ENCODE data around the genes PIANP and C12orf57.

DNA sequence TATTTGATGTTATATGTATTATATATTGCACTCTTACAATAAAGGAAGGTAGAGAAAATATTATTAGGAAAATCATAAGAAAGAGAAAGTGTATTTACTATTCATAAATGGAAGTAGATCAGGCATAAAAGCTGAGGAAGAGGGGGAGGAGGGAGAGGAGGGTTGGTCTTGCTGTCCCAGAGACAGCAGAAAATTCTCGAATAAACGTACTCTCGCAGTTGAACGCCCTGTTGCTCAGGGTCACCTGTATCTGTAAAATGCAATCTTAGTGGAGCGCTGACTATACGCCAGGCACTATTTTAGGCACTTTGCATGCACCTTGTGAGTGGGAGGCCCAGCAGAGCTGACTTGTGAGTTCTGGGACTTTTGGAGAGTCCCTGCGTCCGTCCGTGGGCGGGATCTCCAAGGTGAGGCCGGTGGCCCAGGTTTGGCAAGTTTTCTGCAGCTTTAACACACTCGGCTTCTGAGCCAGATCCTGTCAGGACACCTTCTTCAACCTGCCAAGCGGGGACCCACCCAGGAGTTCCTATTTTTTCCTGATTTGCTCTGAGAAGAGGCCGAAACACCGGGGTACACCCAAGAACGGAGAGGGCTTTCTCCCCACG is 32.5 kb upstream of the PLEKHG6 start:
- RRBS, result 0% methylated on average over 2 of the region's 17 CpGs

GRCh38 chr12:6309956-6310418 is 495 bp upstream of the PLEKHG6 start:
- RRBS, result 1% methylated on average over 10 of the region's 23 CpGs

- RRBS, result 94% methylated on average over 2 of the region's 21 CpGs
These were observed 8.6 kb downstream of the TNFRSF1A start for GRCh38 chr12:6333075-6333963.

GRCh38 chr12:6334944-6336078 is 6.6 kb downstream of the TNFRSF1A start:
- RRBS, result no CpG with 5 or more reads among the region's 23 CpGs

DNA sequence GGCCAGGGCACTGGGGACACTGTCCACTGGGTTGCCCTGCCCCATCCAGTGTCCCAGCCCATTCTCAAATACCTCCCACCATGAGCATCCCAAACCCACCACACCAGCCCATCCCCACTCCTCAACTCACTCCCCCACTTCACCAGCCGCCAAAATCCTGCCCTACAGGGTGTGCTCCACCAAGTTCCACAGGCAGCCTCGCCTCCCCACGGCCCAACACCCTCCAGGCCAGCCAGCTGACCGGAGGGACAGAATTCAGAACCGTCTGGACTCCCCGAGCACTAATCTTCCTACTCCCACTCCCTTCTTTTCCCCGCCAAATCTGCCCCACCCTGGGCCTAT is 773 bp downstream of the TNFRSF1A start:
- RRBS, result no CpG with 5 or more reads among the region's 7 CpGs

GRCh38 chr12:6500128-6500935 is 6.4 kb downstream of the NCAPD2 start:
- RRBS, result no CpG with 5 or more reads among the region's 4 CpGs

DNA sequence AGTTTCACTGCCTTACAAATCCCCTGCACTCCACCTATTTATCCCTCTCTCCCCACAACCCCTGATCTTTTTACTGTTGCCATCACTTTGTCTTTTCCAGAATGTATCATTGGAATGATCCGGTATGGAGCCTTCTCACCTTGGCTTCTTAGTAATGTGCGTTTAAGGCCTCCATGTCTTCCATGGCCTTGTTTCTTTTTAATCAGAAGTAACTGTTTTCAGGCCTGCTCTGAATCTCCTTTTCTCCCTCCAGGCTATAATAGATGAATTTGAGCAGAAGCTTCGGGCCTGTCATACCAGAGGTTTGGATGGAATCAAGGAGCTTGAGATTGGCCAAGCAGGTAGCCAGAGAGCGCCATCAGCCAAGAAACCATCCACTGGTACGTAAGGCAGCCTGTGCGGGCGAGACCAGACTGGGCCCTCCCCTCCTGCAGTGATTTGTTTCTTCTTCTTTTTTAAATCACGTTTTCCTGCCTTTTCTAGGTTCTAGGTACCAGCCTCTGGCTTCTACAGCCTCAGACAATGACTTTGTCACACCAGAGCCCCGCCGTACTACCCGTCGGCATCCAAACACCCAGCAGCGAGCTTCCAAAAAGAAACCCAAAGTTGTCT is 3.8 kb upstream of the GAPDH start:
- RRBS, result no CpG with 5 or more reads among the region's 13 CpGs

GRCh38 chr12:6547929-6548384 is 7.9 kb downstream of the IFFO1 start:
- RRBS, result no CpG with 5 or more reads among the region's 9 CpGs

- RRBS, result no CpG with 5 or more reads among the region's 17 CpGs
These were observed 6.2 kb downstream of the IFFO1 start for GRCh38 chr12:6549654-6550097.

DNA sequence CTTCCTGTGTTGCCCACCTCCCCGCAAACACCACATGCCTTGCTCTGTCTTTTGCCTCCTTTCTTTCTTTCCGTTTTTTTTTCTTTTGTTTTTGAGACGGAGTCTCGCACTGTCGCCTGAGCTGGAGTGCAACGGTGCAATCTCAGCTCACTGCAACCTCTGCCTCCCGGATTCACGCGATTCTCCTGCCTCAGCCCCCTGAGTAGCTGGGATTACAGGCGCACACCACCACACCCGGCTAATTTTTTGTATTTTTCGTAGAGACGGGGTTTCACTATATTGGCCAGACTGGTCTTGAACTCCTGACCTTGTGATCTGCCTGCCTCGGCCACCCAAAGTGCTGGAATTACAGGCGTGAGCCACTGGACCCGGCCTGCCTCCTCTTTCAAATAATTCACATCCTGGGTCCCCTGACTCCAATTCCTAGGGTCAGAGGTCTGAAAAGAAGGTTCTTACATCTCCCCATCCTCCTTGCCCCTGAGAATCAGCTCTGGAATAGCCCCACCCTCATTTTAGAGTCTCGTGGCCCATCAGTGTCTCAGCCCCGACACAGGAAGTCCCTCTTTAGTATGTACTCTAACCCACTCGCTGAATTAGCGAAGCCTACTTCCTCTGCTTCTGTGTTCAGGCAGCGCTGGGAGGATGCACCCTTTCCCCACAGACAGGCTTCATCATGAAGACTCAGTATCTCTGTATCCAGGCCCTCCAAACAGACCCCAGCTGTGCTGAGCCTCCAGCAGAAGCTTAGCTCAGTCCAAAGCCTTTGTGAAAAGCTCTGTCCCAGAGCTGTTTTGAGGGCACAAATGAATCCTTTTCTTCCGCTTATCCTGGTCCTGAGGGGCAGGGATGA is 3.6 kb downstream of the LPAR5 start:
- RRBS, result no CpG with 5 or more reads among the region's 22 CpGs

DNA sequence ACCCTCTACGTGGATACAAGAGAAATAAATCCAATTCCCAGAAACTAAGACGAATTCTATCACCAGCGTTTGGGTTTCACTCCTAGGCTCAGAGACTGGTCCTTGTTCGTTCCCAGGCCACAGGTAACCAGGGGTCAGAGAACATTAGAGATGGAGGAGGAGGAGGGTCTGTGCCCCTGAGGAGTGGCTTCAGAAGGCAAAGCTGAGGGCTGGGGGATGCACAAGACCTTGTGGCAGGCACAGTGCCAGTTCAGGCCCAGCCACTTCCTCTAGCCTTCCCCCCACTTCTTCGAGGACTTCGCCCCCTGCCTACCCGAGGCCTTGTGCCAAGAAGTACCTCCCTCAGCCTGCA is 809 bp downstream of the ZNF384 start:
- RRBS, result no CpG with 5 or more reads among the region's 7 CpGs

DNA sequence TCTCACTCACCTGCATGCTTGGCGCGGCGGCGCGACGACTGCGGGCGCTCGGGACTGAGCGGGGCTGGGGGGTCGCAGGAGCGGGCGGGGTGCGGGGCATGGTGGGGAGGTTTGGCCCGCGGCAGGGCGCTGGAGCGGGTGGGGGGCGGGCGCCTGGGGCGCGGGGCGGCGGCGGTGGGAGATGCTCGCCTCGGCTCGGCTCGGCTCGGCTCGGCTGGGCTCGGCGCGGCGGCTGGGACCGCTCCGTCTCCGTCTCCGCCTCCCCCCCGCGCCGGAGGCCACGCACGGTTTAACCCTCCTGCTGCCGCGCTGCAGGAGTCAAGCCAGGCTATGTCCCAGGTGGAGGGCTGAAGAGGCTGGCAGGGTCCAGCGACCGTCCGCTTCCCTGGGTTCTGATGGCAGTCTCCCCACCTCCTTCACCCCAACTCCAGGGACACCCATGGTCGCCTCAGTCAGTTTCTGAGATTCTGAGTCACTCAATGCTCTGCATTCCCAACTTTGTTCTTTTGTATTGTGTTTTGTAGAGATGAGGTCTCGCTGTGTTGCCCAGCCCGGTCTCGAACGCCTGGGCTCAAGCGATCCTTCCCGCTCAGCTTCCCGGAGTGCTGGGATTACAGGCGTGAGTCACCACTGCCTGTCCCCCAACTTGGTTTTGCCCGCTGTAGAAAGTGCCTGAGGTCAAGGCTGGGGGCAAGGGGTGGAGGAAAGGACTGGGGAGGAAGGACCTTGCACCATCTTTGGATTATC is at the start of gene PIANP:
Gene PIANP, minus strand, starts transcription at position 212 of the 747 bp plus-strand sequence.
- RRBS, result 12% methylated on average over 3 of the region's 59 CpGs

DNA sequence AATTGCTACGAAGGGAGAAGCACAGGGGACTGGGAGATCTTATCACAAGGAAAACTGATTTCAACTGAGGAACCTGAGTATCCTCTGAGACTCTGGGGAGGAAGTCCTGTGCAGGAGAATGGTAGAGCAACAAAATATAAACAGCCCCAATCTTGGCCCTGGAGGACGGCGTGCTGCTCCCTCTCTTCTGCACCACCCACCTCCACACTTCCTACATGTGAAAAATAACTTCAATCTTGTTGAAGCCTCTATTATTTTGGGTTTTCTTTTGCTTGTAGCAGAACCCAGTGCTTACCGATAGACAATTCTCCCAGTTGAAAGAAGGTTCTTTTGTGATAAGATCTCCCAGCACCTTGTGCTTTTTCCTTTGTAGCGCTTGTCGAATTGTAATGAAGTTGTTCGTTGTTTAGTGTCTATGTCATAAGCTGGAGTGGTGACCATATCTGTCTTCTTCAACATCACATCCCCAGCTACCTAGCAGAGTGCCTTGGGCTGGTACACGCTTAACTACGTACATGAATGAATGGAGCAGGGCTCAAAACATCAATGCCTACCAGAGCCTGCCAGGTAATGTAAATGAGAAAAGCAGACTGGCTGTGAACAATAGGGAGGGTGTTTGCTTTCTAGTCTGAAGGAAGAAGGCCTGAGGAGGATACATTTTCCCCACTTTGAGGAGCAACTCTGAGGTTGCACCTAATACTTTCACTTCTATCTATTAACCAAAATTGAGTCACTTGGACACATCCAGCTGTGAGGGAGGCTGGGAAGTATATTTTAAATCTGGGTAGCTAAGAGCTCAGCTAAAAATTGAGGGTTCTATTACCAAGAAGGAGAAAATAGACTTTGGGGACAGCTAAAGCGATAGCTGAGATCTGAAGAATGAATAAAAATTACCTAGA is 2.6 kb upstream of the CD4 start:
- RRBS, result no CpG with 5 or more reads among the region's 10 CpGs

DNA sequence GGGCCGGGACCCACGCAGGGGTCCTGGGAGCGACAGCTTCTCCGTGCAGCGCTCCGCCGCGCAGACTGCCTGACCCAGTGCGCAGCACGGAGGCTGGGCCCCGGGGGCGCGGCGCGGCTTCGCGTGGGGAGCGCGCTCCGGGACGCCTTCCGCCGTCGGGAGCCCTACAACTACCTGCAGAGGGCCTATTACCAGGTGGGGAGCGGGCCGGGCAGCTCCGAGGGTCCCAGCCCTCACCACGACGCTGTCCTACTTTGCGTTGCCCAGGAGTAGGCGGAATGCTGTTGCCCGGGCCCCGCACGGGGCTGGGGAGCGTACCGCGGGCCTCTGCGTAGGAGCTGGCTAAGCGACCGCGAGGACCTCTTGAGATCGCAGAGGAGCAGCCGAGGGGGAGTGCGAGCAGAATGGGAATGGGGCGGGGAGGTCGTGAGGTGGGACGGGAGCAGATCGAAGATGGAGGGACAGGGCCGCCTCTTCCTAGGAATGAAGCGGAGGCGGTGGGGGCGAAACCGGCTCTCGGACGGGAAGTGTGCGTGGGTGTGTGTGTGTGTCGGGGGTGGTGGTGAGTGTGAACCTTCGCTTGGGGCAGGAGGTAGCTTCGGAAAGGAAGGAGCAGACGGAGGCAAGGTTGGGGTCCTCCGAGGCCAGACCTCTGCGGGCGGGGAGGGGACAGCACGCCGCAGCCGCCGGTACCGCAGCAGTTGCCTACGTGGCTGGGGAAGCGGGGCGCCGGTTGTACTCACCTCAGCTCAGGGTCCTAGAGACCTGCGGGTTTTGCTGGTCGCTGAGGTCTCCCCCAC is 737 bp downstream of the P3H3 start:
- RRBS, result under 1% methylated on average over 22 of the region's 74 CpGs

GRCh38 chr12:6836721-6837715 is 3.7 kb upstream of the GNB3 start:
- RRBS, result 94% methylated on average over 9 of the region's 37 CpGs

DNA sequence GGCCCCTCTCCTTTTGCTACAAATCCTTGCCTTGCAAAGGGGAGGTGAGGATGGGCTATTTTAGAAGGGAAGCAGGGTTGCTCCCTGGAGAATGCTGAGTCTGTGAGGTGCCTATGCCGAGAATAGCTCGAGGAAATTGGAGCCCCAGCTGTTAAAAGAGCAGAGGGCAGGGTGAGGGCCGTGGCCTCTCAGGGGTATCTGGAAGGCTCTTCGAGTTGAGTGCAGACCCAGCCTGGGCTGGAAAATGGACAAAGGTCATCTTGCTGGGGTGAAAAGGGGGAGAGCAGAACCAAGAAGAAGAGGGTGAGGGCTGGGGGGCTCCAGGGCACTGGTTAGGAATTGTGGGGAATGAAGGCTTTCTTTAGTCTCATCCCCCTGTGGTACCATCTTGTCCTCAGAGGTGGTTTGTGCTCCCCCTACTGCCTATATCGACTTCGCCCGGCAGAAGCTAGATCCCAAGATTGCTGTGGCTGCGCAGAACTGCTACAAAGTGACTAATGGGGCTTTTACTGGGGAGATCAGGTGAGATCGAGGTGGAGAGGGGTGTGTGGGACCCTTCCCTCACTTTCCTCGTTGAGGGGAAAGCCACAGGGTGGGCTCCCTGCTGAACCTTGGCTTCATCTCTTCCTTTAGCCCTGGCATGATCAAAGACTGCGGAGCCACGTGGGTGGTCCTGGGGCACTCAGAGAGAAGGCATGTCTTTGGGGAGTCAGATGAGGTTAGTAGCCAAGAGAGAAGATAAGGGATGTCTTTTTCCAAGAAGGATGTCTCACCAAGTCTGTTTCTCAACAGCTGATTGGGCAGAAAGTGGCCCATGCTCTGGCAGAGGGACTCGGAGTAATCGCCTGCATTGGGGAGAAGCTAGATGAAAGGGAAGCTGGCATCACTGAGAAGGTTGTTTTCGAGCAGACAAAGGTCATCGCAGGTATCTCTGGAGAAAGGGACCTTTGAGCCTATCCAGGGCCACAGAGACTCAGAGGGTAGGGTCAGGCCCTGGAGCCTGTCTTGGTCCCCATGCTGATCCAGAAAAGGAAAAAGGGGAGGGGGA is 1.5 kb downstream of the TPI1 start:
- RRBS, result no CpG with 5 or more reads among the region's 16 CpGs

DNA sequence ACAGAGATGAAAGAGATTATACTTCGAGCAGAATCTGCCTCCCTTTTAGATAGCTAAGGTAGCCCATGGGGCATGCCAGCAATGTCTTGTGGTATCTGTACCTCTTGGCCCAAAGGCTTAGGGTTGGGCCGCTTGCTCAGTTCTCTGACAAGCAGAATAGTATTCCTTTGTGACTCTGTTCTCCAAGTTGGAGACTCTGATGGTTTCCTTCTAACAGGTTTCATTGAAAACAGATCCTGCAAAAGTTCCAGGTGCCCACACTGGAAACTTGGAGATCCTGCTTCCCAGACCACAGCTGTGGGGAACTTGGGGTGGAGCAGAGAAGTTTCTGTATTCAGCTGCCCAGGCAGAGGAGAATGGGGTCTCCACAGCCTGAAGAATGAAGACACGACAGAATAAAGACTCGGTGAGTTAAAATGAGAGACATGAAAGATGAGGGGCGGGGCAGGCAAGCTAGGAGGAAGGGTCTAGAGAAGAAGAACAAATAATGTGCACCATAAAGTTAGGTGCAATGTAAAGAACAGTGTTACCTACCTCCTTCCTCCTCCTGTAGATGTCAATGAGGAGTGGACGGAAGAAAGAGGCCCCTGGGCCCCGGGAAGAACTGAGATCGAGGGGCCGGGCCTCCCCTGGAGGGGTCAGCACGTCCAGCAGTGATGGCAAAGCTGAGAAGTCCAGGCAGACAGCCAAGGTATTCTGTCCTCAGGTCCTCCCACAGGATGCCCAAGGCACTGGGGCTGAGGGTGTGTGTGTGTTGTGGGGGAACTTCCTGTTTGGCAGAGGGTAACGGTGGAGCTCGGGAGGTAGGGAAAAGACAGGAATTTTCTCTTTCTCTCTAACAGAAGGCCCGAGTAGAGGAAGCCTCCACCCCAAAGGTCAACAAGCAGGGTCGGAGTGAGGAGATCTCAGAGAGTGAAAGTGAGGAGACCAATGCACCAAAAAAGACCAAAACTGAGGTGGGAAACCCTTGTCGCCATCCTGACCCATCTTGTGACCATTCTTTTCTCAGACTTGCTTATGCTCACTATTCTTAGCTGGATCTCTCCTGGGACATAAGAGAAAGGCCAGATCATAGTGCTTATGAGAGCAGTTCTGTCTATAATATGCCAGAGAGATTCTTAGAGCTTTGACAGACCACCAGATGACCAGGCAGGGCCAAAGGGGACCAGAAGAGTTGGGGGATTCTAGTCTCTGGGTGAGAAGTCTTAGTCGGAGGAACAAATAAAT is 6.3 kb downstream of the ATN1 start:
- RRBS, result no CpG with 5 or more reads among the region's 16 CpGs

DNA sequence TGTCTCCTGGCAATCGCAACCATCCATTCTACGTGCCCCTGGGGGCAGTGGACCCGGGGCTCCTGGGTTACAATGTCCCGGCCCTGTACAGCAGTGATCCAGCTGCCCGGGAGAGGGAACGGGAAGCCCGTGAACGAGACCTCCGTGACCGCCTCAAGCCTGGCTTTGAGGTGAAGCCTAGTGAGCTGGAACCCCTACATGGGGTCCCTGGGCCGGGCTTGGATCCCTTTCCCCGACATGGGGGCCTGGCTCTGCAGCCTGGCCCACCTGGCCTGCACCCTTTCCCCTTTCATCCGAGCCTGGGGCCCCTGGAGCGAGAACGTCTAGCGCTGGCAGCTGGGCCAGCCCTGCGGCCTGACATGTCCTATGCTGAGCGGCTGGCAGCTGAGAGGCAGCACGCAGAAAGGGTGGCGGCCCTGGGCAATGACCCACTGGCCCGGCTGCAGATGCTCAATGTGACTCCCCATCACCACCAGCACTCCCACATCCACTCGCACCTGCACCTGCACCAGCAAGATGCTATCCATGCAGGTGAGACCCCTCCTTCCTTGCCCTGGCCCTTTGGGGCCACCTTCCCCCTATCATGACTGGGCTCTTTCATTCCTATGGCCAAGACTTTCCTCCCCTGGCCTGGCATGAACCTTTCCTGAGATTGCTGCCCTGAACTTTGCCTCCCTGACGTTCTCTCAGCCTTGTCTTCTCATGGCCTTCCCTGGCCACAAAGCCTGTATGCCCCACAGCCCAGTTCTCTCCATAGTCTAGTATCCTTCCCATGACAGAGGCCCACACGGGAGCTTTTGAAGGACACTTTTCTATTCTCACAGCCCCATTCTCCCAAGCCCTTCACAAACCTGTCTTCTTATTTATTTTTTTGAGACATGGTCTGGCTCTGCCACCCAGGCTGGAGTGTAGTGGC is 4.9 kb upstream of the C12orf57 start:
- RRBS, result 76% methylated on average over 7 of the region's 24 CpGs

- RRBS, result 1% methylated on average over 4 of the region's 52 CpGs
These were observed at the start of gene C12orf57 for GRCh38 chr12:6943189-6944377. TSS of gene C12orf57 (plus strand) at chr12:6944022.

DNA sequence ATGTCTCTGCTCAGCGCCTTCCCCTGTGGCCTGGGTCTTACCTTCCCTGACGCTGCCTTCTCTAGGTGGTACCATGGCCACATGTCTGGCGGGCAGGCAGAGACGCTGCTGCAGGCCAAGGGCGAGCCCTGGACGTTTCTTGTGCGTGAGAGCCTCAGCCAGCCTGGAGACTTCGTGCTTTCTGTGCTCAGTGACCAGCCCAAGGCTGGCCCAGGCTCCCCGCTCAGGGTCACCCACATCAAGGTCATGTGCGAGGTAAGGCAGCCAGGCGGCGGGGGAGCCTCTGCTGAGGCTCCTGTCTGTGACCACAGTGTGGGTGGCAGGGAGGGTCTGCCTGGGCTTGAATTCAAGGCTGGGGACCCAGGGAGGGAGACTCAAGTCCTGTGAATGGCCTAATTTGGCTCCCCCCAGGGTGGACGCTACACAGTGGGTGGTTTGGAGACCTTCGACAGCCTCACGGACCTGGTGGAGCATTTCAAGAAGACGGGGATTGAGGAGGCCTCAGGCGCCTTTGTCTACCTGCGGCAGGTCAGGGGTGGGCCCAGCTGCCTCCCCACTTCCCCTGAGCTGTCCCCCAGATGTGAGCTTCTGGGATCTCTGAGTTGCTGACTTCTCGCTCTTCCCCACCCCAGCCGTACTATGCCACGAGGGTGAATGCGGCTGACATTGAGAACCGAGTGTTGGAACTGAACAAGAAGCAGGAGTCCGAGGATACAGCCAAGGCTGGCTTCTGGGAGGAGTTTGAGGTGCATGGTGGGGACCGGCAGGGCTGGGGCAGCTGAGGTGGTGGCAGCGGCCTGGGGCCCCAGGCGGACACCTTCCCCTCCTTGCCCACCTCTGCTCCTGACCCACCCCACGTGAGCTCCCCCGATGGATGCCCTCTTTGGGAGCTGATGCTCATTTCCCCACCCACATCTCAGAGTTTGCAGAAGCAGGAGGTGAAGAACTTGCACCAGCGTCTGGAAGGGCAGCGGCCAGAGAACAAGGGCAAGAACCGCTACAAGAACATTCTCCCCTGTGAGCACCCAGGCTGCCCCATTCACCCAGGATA is 3.9 kb downstream of the PTPN6 start:
- RRBS, result no CpG with 5 or more reads among the region's 32 CpGs